ENCODE measurements around a stretch of chr1.

DNA sequence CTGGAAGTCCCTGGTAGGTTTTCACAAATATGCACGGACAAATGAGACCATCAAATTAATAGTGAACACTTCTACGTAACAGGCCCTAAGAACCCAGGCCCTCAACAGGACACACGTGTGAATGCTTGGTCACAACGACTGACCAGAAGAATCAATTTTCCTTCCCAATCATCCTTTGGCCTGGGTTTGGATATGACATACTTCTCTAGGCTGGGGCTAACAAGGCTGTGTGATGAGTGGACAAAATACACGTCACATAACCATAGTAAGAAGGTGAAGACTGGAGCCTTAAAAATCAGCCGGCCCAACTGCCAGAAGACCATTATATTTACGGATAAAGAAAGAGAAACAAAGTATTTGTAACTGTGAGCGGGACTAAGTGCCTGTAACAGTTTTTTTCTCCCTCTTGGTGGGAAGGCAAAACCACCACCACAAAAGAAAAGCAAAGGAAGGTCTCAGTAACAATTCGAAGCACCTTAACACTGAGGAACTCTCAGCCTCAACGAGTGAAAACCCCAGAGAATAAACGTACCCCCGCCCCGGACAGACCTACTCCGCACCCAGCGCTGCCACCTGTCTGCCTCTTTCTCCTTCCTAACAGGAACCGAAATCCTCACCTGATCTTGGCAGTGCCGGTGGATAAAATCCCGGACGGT lies 439 bp downstream of the SDE2 start:
- RRBS = under 1% methylated on average over 5 of the region's 19 CpGs

DNA sequence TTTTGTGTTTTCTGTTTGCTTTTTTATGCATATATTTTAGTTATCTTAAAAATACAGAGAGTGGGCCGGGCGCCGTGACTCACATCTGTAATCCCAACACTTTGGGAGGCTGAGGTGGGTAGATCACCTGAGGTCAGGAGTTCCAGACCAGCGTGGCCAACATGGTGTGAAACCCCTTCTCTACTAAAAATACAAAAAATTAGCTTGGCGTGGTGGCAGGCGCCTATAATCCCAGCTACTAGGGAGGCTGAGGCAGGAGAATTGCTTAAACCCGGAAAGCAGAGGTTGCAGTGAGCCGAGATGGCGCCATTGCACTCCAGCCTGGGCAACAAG lies 4.8 kb downstream of the H3-3A start:
- RRBS = no CpG with 5 or more reads among the region's 9 CpGs

GRCh38 chr1:226072405-226073071 lies 10.0 kb downstream of the H3-3A start:
- RRBS = no CpG with 5 or more reads among the region's 6 CpGs

DNA sequence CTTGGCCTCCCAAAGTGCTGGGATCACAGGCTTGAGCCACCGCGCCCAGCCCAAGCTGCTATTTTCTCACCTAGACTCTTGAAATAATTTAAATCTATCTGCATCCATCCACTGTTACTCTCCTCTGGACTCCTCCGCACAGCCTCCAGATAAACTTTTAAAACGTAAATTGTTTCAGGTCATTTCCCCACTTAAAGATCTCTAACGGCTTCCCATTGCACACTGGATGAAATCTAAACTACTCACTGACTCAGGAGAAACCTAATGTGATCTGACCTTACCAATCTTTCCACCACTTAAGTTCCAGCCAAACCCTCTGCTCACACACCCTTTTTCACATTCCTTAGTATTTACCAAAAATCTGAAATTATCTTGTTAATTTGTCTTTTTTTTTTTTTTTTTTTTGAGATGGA lies 12.1 kb downstream of the H3-3A start:
- RRBS = no CpG with 5 or more reads among the region's 5 CpGs

DNA sequence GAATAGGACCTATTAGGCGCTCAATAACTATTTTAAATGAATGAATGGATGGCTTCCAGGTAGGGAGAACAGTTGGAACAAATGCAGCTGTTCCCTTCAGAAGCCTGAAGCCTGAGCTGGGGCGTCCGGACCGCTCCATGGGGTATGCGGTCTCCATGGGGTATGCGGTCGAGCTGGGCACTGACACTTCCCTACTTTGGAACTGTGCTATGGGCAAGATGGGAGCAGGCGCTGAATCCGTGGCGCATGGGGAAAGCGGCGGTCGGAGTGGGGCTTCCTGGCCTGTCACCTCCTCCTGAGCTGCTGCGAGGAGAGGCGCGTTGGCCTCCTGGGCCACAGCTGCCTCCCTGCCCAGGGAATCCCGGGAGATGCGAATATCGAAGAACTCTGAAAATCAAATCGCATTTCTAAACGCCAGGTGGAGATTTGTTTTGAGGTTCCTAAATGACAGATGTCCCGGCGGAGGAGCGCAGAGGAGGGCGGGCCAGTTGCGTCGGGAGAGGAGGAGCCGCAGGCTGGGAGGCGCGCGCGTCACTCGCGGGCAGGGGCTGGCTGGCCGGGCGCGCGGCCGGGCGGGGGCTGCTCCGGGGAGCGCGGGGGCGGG lies 47.1 kb downstream of the H3-3A start:
- RRBS = under 1% methylated on average over 8 of the region's 44 CpGs

GRCh38 chr1:226111321-226112115 lies 49.0 kb downstream of the H3-3A start:
- RRBS = no CpG with 5 or more reads among the region's 13 CpGs

DNA sequence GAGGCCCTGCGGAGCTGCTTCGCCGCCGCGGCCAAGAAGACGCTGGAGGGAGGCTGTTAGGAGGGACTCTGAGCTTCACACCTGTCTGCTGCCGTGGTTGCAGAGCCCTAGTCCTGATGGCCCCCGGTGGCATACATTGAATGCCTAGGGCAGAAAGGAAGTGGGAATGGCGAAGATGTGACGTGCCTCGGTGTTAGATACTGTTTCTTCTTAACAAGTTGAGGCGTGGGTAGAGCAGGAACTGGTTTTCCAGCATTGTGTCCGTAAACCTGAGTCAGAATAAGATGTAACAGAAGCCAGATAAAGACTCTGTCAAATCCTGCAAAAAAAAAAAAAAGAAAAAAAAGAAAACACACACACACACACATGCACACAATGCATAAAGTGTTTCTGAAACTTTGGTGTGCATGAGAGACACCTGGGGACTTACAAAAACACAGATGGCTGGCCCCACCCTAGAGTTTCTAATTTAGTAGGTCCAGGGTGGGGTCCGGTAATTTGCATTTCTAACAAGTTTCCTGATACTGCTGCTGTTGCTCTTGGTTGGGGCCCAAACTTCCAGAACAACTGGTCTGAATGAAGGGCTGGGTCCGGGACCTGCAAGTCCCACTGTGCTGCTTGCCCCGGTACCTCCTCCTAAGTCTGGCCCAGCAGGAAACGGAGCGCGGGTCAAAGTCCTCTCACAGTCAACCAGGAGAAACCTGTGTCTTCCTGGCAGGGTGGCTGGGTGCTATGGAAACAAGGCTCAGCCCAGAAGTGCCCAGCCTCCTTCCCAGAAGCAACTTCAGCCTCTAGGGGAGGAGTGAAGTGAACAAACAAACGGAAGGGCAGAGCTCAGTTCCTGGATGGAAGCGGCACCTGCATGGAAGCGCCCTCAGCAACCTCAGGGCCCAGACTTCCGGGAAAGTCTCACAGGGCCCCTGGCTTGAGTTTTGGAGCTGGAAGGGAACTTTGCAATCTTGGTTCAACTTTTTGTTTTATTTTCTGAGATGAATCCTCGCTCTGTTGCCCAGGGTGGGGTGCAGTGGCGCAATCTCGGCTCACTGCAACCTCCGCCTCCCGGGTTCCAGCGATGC lies 58.9 kb downstream of the ACBD3 start:
- RRBS = 53% methylated on average over 2 of the region's 29 CpGs

DNA sequence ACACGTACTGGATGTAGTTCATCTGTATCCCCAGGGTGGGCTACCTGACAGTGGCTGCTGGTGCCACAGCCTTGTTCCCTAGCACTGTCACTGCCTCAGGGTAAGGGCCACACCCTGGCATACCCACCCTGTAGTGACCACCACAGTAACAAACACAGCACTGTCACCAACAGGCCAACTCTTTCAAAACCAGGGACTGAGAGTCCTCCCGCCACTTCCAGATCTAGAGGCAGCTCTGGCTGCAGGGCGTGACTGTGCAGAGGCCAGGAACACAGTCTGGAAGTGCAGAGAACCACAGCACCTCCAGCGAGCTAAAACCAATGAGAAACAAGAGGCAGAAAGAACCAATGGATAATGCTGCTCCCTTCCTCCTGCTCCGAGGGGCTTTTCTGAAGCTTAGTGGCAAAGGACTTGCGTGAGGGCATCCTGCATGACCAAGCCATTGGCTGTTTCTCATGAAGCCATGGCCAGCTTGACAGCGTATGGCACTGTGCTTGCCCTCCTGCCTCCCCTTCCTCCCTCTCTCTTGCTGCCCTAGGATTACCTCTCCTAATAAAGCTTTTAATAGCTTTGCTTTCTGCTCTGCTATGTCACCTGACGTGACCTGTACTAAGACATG lies 7.3 kb downstream of the PARP1 start:
- RRBS = no CpG with 5 or more reads among the region's 8 CpGs

GRCh38 chr1:226464146-226464678 lies 56.3 kb upstream of the PARP1 start:
- RRBS = 90% methylated on average over 4 of the region's 21 CpGs

DNA sequence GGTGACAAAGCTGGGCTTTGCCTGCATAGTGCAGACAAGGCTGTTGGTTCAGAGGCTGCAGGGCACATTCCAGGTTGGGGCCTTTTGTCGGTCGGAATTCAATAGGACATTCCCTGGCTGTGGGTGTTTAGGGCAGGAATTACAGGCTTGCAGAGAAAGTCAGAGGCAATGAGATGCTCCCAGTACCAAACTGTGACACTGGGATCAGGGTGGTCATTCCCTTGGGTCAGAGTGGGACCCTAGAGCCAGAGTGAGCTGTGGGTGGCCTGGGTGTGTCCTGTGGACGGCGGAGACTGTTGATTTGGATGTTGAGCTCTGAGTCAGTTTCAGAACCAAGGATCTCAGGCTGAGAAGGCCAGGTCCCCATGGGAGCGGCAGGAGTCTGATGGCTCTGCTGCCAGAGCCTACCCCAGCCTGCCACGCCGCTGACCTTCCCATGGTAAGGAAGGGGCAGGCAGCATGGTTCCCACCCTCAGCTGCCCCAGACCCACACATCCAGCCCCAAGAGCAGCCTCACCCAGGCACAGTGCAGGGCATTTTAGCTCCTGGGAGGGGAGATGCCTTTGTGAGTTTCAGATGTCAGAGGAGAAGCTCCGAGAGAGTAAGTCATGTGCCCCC lies 56.3 kb downstream of the STUM start:
- RRBS = no CpG with 5 or more reads among the region's 8 CpGs

- RRBS = no CpG with 5 or more reads among the region's 11 CpGs
These were observed 91.9 kb downstream of the ITPKB start for GRCh38 chr1:226647141-226647647.

DNA sequence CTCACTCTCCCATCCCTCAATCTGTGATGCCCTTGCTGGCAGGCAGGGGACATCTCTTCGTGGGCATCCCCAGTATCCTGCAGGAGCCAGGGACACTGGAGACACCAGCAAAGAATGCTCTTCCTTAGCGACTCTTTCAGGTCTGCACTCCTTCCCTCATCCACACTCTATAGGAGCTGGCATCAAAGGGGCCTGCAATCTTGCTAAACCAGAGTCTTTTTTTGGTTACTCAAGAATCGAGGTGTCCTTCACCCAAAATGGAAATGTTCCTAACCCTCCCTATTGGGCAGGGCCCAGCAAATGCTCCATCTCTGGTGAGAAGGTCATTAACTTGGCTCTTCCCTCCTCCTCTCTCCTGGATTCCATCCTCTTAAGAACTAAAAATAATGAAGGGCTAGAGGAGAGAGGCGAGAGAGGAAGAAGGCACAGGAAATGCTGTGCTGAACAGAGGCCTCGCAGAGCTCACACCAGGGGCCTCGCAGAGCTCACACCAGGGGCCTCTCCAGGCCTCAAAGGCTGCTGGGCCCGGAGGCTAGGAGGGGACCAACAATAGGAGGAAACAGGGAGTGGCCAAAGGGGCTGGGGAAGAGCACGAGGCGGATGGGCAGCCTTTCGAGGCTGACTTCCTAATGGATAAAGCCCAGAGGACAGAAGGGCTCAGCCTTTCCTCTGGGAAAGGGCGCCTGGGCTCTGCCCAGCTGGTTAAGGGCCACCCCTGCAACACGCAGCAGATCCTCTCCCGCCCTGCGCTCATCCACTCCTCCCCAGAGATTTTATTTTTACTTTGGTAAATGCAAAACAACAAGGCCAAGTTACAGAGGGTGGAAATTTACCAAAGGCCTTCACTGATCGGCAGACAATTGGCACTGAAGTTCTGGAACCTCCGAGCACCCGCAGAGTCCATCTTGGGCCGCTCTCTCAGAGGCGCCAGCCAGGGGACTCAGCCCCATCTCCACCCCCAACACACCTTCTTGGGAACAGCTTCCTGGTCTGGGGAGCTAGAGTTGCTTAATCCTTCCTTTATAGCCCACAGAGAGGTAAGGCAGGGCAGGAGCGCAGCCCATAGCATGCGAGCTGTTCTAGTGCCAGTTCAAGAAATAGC lies 78.5 kb downstream of the ITPKB start:
- RRBS = no CpG with 5 or more reads among the region's 21 CpGs

GRCh38 chr1:226682740-226683352 lies 56.2 kb downstream of the ITPKB start:
- RRBS = no CpG with 5 or more reads among the region's 4 CpGs

- RRBS = no CpG with 5 or more reads among the region's 10 CpGs
These were observed 48.5 kb downstream of the ITPKB start for GRCh38 chr1:226690338-226691197.

GRCh38 chr1:226708256-226709429 lies 30.4 kb downstream of the ITPKB start:
- RRBS = no CpG with 5 or more reads among the region's 15 CpGs

GRCh38 chr1:226967614-226967973 lies 27.5 kb downstream of the COQ8A start:
- RRBS = no CpG with 5 or more reads among the region's 3 CpGs

DNA sequence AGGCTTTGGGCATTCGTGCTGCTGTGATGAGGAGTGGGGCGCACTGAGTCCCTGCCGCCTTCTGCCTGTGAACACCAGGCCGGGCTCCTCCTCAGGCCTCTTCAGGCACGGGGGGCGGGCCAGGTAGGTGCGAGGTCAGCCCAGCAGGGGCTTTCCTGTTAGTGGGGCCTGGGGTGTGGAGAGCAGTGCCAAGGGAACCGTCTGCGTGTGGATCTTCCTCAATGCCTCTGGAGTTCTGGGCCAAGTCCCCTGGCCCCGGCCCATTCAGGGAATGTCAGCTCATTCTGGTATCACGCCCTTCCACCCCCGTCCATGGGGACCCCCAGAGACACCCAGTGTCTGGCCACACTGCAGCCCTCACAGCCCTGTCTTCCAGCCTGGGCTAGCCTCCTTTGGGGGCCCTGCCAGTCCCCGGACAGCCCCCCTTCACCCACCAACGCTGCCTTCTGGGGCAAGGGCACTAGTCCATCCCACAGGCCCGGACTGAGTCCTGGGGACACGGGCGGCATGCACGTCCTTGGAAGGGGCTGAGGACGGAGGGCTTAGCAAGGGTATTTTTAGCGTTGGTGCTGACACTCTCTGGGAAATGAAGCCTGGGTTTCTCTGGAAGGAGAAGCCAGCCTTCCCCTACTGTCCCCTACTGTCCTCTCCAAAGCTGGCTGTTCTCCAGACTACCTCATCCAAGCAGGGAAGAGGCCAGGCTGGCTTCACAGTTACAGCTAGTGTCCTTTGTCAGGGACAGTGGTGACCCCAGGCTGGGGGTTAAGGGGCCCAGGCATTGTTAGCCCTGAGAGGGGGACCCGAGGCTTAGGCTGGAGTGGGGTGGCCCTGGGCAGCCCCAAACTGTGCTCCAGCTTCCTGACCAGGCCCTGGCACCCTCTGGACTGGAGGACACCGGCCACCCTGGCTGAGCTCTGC lies 39.4 kb downstream of the COQ8A start:
- RRBS = 66% methylated on average over 3 of the region's 22 CpGs

- RRBS = no CpG with 5 or more reads among the region's 2 CpGs
These were observed 160.6 kb downstream of the COQ8A start for GRCh38 chr1:227100482-227101279.

- RRBS = no CpG with 5 or more reads among the region's 4 CpGs
These were observed 172.9 kb downstream of the CDC42BPA start for GRCh38 chr1:227145389-227145889.

GRCh38 chr1:227316843-227317443 lies 1.3 kb downstream of the CDC42BPA start:
- RRBS = no CpG with 5 or more reads among the region's 8 CpGs